Heart right ventricle (tissue), 2 donors: ENCODE results near the gene KYAT1.

- PRO-cap, 2 experiments, result no peak in any of the 2 experiments
Observed at GRCh38 chr9:128765450-128766015, 6.2 kb downstream of the ZER1 start.

GRCh38 chr9:128781024-128781499 lies 6.0 kb upstream of the TBC1D13 start:
- PRO-cap, 2 experiments, result no peak in any of the 2 experiments

DNA sequence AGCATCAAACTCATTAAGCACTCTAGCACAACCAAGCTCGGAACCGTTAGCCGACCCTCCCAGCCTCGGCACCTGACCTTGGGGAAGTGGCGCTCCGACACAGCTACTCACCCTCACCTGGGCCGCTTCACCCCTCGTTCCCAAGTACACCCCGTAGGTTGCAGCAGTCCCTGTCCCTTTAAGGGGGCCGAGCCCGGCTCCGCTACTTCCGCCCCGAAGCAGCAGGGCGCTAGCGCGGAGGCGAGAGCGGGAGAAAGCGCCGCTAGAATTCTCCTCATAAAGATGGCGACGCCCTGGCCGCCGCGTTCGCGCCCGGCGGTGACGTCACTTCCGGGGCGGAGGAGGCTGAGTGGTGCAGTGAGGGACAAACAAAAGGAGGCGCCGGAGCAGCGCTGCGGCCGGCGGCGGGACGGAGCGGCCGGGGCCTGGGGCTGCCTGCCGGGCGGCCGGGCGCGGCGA lies at the start of gene KYAT1:
Gene KYAT1, minus strand, starts transcription at position 165 of the 459 bp plus-strand sequence.
- PRO-cap, 2 experiments, result peak in 2 of 2 experiments; most common plus-strand start position 357 of the sequence (in 1); most common minus-strand start position 153 of the sequence (in 1)

DNA sequence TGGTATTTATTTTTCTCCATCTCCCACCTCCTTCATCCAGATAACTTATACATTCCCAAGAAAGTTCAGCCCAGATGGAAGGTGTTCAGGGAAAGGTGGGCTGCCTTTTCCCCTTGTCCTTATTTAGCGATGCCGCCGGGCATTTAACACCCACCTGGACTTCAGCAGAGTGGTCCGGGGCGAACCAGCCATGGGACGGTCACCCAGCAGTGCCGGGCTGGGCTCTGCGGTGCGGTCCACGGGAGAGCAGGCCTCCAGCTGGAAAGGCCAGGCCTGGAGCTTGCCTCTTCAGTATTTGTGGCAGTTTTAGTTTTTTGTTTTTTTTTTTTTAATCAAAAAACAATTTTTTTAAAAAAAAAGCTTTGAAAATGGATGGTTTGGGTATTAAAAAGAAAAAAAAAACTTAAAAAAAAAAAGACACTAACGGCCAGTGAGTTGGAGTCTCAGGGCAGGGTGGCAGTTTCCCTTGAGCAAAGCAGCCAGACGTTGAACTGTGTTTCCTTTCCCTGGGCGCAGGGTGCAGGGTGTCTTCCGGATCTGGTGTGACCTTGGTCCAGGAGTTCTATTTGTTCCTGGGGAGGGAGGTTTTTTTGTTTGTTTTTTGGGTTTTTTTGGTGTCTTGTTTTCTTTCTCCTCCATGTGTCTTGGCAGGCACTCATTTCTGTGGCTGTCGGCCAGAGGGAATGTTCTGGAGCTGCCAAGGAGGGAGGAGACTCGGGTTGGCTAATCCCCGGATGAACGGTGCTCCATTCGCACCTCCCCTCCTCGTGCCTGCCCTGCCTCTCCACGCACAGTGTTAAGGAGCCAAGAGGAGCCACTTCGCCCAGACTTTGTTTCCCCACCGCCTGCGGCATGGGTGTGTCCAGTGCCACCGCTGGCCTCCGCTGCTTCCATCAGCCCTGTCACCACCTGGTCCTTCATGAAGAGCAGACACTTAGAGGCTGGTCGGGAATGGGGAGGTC lies 3.8 kb upstream of the PHYHD1 start:
- PRO-cap, 2 experiments, result peak in 2 of 2 experiments; most common plus-strand start position 789 of the sequence (in 1); most common minus-strand start position 493 of the sequence (in 2)

DNA sequence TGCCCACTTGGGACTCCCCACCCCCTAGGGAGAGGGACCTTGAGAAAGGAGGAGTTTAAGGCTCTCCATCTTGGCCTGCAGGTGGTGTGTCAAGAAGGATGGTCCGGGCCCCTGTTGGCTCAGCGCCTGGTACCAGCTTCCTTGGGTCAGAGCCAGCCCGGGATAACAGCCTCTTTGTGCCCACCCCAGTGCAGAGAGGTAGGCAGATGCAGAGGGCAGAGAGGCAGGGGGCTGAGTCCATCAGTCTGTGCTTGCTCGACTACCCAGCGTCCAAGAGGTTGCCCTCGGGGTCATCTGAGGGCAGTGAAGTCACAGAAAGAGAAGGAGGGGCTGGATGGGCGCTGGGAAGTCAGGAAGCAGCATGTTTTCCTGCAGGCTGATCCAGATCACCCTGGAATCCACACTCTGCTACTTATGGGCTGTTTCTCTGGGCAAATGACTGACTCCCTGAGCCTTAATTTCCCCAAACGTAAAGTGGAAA lies 6.8 kb downstream of the DOLK start:
- PRO-cap, 2 experiments, result peak in 1 of 2 experiments; most common plus-strand start position 384 of the sequence (in 1)

DNA sequence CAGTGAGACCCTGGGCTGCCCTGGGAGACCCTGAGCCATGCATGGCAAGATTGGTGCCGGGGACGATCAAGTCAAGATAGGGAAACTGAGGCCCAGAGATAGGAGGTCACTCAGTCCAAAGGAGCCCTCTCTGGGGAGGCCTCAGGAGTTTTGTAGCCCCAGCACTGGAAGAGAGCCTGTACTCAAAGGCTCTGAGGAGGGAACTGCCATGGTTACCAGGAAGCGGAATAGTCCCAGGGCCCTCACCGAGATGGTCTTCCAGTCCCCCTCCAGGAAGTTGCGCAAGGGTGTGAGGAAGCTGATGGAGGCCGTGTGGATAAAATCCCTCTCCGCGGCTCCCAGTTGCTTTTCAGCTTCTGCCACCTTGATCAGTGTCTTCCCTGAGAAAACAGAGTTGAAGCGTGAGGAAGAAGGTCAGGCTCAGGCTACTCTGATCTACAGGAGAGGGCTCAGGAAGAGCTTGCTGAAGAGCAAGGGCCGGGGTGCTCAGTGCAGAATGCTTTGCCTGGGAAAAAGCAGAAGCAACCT lies 13.5 kb downstream of the SH3GLB2 start:
- PRO-cap, 2 experiments, result no peak in any of the 2 experiments

DNA sequence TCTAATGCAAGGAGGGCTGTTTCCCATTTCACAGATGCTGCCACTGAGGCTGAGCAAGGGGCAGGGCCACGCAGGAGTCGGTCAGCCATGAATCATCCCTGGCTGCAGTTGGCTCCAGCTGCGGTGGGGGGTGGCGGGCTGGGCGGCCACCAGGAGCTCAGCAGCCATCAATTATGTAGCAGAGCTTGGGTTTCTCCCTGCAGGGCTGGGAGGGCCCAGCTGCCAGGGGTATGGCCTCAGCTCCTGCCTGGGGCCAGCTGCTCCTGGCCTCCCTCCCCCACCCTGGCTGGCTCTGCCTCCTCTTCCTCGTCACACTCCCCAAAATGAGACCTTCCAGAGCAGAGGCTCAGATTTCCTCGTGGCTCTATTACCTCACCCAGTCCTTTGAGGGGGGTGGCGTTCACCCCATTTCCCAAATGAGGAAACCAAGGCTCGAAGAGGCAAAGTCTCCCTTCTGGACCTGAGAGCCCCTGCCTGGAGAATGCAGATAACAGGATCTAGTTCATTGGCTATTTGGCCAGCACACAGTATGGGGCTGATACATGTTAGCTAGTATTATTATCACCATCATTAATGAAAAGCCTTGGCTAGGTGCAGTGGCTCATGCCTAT lies 4.5 kb downstream of the SH3GLB2 start:
- PRO-cap, 2 experiments, result no peak in any of the 2 experiments

DNA sequence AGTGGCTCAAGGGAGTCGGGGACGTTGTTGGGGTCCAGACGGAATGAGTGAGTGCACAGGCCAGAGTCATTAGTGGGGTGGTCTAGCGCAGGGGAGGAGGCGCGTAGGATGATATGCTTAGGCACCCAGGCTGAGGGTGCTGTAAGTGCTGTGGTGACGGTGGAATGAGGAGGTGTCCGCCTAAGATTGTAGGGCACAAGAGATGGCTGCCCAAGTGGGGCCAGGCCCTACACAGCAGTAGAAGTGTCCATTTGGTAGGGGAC lies 704 bp downstream of the MIGA2 start:
- PRO-cap, 2 experiments, result no peak in any of the 2 experiments

DNA sequence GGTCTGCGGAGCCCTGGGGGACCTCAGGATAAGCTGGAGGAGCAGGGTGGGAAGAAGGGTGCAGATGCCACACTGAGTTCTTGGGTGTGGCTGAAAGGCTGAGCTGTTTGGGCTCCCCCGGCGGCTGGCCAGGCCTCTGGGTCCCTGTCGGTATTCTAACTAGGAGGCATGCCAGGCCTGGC lies 27.7 kb downstream of the PTPA start:
- PRO-cap, 2 experiments, result peak in 1 of 2 experiments; most common minus-strand start position 82 of the sequence (in 1)

GRCh38 chr9:129139749-129140478 lies 28.7 kb downstream of the PTPA start:
- PRO-cap, 2 experiments, result peak in 2 of 2 experiments; most common plus-strand start chr9:129140114 (in 2); most common minus-strand start chr9:129139929 (in 2)

GRCh38 chr9:129206879-129207390 lies 28.9 kb upstream of the IER5L start:
- PRO-cap, 2 experiments, result no peak in any of the 2 experiments

GRCh38 chr9:129340829-129341479 lies 162.9 kb upstream of the IER5L start:
- PRO-cap, 2 experiments, result no peak in any of the 2 experiments

DNA sequence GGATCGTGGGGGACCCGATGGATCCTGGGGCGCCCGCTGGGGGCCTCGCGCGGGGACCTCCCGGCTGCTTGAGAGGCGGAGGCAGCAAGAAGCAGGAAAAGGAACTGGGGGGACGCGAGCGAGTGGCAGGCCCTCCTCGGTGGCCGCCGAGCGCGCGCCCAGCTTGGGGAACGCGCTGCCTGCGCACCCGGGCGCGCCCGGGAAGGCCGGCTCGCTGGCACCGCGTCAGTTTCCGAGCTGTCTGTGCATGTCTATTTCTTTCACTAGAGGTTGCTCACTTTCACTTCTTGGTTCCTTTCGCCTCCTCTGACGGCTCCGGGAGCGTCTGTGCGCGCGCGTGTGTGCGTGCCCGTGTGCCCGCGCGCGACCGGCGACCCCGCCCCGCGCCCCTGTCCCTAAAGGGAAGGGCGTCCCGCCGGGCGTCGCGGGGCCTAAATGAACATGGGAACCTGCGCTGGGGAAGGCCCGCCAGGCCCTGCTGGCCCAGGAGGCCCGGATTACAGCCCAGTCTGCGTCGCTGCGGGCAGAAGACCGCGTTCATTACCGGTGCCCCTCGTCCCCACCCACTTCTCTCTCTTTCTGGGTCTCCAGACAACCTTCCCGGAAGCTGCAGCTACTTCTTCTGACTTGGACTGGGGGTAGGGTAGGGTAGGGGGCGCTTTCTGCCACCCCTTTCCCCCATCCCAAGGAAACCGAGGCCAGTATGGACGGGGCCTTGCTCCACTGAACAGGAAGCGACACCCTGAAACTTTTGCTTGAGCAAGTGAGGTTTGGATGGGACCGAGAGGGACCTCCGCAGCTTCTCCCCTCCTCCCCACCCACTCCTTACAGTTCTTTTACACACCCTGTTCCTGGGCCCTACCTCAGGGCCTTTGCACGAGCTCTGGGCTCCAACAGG lies 205.7 kb upstream of the IER5L start:
- PRO-cap, 2 experiments, result peak in 2 of 2 experiments; most common plus-strand start position 283 of the sequence (in 1); most common minus-strand start position 205 of the sequence (in 2)

DNA sequence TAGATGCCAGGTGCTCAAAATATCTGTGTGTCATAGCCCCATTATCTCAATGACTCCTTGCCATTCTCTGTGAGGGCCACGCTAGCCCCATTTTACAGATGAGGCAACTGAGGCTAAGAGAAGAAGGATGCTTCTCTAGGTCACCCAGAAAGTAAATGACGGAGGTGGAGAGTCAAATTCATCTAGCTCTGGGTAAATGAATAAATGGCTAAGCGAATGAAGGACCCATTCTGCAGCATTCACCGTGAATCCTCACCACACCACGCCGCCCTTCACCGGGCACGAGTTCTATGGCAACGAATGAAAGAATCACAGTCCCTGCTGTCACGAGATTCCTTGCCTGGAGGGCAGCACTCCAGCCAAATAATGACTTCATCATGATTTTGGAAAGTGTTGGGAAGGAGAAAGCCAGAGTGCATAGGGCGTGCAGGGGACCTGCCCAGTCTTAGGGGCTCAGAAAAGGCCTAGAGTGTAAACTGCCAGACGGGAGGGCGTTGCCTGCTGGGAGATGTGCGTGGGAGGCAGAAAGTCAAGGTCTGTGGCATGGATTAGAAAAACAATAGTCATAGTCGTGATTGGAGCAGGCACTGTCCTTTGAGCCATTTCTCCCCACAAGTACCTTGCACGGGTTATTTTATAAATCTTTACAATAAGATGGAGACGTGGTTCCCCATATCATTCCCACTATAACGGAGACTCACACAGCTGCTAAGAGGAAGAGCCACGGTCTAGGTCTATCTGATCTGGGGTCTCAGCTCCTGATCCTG lies 147.1 kb downstream of the C9orf50 start:
- PRO-cap, 2 experiments, result peak in 2 of 2 experiments; most common plus-strand start position 562 of the sequence (in 2); most common minus-strand start position 283 of the sequence (in 1)

DNA sequence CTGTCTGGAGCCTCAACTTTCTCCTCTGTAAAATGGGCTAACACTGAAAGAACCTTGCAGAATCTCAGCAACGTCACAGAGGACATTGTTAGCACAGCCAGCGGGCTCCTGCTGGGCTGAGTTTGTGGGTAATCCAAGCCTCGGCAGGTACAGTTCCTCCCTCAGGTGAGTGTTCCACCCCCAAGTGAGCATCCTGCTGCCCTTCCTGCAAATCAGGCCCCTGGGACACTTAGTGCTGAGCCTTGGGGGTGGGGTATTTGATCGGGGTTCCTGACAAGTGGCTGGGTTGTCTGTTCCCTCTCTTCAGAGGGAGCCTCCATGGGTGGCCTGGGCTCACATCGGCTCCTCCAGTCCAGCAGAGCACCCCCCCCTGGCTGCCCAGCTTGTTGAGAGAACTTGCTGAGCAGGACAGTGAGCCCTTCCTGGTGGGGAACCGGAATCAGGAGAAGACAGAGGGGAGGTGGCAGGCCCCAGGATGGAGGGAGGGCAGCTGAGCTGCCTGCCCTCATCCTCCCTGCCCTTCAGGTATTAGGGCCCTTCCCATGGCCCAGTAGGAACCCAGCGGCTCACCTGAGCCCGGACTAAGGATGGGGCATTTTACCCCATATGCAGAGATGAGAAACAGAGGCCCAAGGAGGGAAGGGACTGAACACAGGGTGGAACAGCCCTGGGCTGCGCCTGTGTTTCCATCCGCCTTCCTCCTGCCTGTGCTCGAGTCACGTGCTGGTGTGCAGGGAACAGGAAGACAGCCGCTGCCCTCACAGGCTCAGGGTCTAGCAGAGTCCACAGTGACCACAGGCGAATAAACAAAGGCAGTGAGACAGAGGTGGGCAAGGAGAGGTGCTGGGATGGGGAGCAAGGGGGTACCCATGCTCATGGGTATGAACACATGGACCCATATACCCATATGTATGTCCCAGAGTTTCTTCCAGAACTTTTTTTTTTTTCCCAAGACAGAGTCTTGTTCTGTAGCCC lies 129.7 kb downstream of the C9orf50 start:
- PRO-cap, 2 experiments, result peak in 2 of 2 experiments; most common plus-strand start position 763 of the sequence (in 1); most common minus-strand start position 709 of the sequence (in 2)

DNA sequence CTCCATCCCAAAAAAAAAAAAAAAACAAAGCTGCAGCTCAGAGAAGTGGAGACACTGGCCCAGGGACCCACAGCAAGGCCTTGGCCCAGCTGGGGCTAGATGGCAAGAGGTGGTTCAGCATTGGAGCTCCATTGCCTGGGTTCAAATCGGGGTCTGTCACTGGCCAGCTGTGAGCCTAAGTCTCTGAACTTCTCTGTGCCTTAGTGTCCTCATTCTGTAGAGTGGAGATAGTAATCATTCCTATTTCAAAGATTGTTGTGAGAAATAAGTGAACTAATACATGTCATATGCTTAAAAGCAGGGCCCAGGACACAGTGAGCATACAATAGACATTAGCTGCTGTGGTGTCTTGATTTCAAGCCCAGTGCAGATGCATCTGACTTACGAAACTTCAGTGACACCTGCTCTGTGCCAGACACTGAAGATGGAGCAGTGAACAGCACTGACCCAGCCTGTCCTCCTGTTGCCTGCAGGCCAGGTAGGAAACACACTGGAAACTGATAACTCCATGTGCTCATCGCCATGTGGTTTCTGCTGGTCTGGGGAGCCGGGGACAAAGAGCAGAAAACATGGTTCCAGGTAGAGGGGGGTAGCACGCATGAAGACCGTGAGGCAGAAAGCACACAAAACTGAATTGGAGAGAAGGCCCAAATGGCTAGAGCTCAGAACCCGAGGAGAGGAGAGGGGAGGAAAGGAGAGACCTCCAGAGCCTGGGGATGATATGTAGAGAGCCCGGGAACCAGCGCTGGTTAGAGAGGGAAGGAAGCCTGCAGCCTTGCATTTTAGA lies 127.6 kb downstream of the C9orf50 start:
- PRO-cap, 2 experiments, result peak in 1 of 2 experiments; most common plus-strand start position 414 of the sequence (in 1)

GRCh38 chr9:129501704-129502455 lies 119.0 kb downstream of the C9orf50 start:
- PRO-cap, 2 experiments, result no peak in any of the 2 experiments

DNA sequence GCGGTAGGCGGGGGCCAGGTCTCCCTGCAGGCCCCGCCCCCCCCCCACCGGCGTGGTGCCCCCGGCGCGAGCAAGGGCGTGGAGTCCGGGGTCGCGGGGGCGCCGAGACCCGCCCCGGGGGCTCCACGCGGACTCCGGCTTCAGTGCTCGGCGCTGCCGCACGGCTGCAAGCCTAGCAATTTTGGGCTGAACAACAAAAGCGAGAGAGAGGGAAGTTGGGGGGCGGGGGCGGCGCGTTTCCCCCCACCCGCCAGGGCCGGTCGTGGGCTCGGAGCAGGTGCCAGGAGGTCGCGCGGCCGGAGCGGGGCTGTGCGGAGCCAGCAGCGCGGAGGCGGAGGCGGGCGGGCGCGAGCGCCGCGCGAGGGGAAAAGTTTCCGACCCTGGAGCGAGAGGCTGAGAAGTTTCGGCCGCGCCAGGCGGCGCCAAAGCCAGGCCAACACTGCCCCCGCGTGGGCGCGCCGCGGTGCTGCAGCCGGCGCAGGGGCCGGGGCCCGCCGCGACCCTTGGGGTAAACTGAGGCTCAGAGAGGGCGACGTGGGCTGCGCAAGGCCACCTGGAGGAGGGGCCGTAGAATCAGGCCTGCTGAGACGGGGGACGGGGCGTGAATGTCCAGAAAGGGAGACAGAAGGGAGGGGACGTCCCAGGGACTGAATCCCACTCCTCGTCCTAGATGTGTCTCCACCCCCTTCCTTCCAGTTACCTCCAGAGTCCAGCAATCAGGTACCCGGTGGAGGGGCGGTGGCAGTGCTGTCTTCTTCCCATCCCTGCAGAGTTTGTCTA lies 10.4 kb downstream of the C9orf50 start:
- PRO-cap, 2 experiments, result peak in 2 of 2 experiments; most common plus-strand start position 47 of the sequence (in 2); most common minus-strand start position 374 of the sequence (in 1)

DNA sequence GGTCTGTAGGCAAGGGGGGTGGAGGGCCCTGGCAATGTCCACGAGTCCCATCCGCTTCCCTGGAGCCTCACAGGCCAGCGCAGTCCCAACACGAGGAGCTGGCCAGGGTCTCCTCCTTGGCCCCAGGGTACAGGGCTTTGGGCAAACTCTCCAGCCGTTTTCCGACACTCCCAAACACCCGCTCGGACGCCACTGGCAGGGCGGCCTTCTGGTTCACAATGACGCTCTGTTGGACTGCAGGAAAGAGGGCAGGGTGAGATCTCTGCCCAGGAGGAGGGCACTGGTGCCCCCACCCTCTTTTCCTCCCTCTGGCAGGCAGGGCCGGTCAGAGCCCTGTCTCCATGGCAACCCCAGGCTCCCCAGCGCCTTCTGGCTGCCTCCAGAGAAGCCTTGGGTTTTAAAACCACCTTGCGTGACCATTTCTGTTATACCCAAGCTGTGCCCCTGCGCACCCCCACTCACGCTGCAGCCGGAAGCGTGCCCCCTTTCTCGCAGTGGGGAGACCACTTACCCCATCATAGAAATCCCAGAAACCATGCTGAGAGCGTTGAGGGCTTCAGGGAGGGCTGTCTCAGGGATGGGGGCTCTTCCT lies 7.4 kb downstream of the C9orf50 start:
- PRO-cap, 2 experiments, result peak in 2 of 2 experiments; most common minus-strand start position 194 of the sequence (in 1)

GRCh38 chr9:129763150-129763558 lies 10.3 kb upstream of the PTGES start:
- PRO-cap, 2 experiments, result peak in 1 of 2 experiments; most common plus-strand start chr9:129763491 (in 1)